Neural progenitor cell (in vitro differentiated cells): ENCODE measurements around a stretch of chr11.

GRCh38 chr11:128786802-128787433 is 80.2 kb downstream of the KCNJ1 start:
- RAMPAGE, long total RNA = no peak

- RAMPAGE, long total RNA = no peak
These were observed 26.7 kb upstream of the TP53AIP1 start for GRCh38 chr11:128969201-128970037.

DNA sequence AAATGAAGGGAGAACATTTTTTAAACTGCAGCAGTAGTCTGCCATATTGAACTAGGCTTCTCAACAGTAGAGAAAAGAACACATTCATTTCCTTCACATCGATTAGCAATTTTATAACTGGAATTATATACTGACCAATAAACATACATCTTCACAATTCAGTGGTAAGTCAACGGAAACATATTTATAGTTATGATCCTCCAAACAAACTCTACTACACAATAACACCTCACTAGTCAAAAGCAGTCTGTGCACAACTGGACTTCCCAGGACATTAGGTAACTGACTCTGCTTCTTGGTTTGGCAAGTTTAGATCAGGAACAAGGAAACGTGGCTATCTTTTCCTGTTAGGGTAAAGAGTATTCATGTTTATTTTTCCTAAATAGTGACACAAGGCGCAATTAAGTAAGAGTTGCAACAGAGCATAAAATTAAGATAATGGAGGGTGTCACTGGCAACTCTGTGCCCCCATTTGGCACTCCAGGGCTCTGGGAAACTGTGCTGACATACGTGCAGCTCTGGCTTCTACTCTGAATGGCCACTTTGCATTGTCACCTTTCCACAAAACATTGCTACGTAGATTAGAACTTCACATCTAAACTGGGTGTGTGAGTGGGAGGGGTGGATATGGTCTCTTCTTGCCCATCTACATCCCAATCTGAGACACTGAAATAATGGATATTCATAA is 70.2 kb upstream of the TP53AIP1 start:
- RAMPAGE, long total RNA = no peak

GRCh38 chr11:129215814-129216401 is 23.8 kb upstream of the ARHGAP32 start:
- RAMPAGE, long total RNA = no peak

DNA sequence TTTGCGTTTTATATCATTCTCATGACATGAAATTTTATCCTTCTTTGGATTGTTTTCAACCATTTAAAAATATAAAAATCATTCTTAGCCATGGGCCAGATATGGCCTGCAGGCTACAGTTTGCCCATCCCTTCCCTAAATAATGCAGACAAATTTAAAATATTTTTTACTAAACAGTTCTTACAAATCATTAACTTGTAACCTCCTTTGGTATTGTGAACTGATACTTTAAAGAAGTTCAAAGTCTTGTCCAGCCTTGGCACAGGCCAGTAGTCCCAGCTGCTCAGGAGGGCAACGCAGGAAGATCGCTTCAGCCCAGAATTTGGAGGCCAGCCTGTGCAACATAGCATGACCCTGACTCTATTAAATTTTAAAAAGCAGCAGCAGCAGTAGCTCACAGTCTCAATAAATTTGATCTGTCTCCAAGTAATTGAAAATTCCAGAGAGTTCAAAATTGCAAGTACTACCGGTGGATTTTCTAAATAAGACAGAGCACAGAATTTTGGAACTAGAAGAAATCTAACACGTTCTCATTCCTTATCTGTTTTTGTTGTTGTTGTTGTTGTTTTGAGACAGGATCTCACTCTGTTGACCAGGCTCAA is 83.7 kb upstream of the ARHGAP32 start:
- RAMPAGE, long total RNA = no peak

DNA sequence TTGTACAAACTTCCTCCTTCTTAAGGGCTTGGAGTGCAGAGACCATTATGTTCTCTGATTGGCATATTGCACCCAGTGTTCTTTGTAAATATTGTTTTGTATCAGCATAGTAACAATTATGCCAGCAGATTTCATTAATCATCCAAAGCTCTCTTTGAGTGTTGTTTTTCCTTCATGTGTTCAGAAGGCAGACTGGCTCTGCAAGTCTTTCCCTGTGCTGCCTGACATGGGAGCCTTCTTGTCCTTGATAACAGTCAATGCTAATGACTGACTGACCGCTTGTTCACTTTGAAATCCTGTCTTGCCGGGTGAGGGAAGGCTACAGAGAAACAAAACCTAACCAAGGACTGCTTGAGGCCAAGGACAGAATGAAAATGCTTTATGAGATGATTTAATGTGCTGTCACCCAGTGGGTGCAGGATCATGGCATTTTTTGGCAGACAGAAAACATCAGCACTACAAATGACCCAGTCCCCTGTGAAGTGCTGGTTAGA is 6.6 kb upstream of the BARX2 start:
- RAMPAGE, long total RNA = no peak

DNA sequence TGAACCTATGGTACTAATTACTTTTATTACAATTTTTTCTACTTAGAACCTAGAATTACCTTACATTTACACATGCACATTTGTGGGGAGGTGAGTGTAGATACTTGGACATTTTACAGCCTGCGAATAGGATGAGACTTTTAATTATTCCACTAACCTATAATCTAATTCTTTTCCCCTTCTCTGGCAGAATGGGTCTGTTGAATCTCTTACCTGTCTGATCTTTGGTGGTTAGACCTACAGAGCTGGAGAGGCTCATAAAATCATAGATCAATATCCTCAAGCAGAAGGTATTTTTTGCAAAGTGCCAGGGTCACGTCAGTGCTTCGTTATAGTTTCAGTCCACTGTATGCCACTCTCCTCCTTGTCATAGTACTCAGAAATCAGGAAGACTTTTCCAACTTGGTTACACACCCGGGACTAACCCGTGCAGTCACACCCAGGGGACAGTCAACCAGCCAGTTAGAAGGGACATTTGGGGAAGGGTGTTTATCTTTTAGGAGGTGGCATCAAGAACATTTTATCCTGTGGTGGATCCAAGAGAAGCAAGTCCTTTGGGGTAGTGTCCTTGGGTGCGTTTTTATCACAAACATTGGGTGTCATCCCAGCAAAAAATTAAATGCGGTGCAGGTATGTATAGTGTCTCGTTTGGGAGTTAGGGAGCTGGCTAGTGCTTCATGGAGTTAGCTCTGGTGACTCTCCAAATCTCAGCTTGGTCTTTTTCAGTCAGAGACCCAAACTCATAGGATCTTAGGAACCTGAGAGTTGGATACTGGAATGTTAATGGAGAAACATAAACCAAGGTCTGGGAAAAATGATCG is 4.3 kb downstream of the BARX2 start:
- RAMPAGE, long total RNA = no peak

DNA sequence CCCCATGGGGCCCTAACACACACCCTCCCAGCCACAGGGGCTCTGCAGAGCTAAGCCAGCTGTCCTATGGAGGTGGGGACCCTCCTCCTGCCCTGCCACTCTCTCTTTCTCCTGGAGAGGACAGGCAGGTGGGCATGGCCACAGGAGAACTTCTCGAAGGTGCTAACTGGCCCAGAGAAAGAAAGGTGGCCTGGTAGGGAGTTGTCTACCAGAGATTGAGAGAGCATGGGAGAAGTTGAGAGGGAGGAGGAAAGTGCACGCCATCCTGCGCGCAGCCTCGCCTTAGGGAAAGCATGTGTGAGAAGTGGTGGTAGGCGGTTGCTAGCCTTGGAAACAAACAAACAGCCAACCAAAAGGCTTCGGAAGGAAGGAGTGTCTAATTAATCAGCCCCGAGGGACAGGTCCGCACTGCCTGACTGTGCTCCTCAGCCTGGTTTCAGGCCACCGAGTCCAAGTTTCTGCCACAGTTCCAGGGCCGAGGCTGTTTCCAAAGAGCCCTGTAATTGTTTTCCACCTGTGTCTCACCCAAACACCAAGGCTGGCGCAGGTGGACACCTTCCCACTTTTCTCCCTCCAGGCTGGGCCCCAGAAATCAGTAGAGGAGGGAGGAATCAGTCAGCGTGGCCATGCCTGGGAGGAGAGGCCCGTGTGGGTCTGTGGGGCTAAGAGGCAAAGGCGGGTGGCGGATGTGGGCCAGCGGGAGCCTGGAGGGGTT is 198.1 kb upstream of the TMEM45B start:
- RAMPAGE, long total RNA = no peak

- RAMPAGE, long total RNA = no peak
These were observed 20.6 kb downstream of the TMEM45B start for GRCh38 chr11:129836162-129836815.

GRCh38 chr11:129901729-129902224 is 6.4 kb upstream of the NFRKB start:
- RAMPAGE, long total RNA = no peak

- RAMPAGE, long total RNA = no peak
These were observed 26.0 kb upstream of the APLP2 start for GRCh38 chr11:130043513-130044241.

DNA sequence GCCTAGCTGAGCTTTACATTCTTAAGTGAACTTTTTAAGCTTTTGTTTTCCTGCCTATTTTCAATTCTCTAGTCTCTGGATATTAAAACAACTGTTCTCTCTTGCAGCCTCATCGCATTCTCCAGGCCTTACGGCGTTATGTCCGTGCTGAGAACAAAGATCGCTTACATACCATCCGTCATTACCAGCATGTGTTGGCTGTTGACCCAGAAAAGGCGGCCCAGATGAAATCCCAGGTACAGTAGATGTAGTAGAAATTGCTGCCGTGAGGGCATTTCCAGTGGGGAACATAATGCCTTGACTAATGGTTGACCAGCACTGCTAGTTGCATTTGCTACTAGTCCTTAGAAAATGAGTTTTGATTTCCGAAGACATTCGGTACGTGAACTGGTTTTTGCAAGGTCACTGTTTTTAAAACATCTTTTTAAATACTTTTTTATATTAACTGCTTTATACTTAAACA is 29.6 kb upstream of the ST14 start:
- RAMPAGE, long total RNA = no peak

DNA sequence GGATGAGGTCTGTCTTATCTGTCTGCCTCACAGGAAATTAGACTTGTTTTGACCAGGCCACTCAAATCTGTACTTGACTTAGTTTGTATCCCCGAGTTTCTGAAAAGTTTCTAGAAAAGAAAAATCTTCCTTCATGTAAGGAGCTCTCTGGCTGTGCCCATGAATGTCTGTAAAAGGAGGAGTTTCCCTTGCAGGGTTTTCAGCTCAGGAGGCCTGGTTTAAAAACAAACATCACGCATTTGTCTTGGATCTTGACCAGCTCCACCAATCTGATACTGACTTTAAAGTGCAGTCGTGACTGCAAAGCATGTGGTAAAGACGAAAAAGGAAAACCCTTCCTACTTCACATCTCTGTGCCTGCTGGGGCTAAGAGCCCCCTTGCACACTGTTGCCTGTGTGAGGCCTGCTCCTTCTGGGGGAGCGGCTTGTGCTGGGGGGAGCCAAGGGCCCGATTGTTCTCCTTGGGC is 61.9 kb downstream of the ADAMTS15 start:
- RAMPAGE, long total RNA = no peak

GRCh38 chr11:130528109-130528726 is 79.8 kb downstream of the ADAMTS15 start:
- RAMPAGE, long total RNA = no peak

DNA sequence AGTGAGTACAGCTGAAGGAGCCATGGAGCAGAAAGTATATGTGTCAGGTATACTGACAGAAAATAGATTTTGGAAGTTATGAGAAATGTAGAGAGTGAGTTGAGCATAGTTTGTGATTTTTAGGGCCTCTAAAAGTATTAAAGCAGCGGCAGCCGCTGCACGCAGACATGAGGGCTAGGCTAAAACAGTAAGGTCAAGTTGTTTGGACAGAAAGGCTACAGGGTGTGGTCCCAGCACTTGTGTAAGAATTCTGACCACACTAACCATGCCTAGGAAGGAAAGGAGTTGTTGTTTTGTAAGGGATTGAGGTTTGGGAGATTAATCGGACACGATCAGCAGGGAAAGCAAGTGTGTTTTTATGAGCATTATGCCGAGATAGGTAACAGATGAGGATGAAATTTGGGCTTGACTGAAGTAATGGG is 117.9 kb downstream of the ADAMTS15 start:
- RAMPAGE, long total RNA = no peak

DNA sequence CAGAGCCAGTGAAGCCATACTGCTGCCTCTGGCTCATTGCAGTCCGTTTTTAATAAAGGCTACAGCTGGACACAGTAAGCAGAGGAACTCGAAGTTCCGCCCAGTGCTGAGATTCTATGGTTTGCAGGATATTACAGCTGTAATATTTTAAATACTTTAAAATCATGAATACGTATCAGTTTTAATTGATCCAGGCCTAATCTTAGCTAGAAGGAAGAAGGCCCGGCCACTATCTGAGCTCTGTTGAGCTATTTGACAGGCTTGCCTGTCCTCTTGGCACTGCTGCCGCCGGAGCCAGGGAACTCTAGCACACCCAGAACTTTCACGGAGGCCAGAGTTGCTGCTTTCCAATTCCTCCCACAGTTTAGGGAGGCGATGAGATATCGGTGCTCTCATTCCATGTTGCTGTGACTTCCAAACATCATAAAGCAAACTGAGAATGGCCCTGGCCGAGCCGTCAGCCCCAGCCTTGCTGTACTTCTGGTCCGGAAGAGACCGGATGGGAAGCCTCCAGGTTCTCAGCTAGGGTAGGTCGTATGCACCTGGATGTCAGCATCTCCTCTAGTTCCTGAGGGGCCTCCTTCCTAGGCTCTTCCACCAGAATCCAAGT is 200.1 kb downstream of the ADAMTS15 start:
- RAMPAGE, long total RNA = no peak

DNA sequence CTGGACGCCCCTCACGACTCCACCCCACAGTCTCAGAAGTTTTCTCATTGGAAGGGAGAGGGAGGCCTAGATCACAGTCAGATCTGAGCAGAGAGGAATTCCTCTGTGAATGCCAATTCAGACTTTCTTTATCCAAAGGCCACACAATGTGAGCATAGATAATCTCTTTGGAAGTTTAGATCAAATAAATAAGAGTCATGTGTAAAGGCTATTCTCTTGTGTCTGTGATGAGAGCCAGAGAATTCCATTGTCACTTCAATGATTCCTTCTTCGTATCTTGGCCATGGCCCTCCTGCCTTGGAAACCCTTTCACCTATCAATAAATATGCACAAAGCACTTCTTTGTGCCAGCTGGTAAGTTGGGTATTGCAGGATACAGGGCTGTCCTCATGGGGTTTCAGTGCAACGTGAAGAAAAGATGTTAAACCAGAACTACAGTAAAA is 142.9 kb downstream of the SNX19 start:
- RAMPAGE, long total RNA = no peak

- RAMPAGE, long total RNA = no peak
These were observed 117.2 kb upstream of the NTM start for GRCh38 chr11:131253126-131253709.

GRCh38 chr11:131663238-131663808 is 292.9 kb downstream of the NTM start:
- RAMPAGE, long total RNA = no peak

DNA sequence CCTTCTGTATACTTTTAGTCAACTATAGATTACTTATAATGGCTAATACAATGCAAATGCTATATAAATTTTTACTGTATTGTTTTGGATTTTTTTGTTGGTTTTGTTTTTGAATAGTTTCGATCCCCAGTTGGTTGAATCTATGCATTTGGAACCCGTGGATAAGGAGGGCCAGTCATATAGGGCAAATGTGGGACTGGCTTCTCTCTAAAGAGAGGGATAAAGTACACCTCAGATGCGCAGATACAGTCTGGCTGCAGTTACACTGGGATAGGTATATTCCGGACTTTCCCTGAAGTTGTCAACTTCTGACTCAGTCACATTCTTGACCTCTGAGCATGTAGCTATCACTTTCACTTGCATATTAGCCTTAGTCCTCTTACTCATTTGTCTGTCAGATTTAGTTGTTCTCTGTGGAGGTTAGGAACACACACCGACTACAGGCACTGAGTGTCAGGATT is 654.0 kb downstream of the NTM start:
- RAMPAGE, long total RNA = no peak